Stomach (tissue), 7 donors: ENCODE measurements around a stretch of chr6.

DNA sequence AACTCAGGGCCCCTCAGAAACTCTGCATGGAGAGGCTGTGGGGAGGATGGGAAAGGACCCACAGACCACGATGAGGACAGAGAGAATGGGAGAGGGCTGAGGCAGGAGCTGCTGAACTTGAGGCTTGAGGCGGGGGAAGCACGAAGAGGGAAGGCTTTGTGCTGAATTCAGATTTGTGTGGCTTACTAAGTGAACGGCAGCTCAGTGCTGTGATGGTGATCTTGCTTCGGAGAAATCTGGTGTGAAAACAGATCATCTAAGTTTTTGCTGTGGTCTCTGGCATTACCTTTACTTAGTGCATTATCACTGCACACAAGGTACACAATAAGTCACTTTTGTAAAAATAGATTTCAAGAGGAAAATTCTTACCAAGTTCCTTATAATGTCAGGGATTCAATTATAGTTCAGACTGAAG is 10.9 kb upstream of the QKI start:
- PRO-cap: no peak
- RAMPAGE, long total RNA, 5 experiments: no peak in any of the 5 experiments
- RRBS: no CpG with 5 or more reads among the region's 5 CpGs

DNA sequence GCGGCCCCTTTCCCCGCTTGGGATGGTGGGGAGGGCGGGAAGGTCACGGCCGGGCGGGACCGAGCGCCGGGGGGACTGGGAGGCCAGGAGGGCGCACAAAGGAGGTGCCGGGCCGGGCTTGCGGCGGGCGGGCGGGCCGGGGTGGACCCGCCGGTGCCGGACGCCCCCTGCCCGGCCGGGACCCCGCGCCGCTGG is 759 bp downstream of the QKI start:
- PRO-cap: no peak
- RAMPAGE, long total RNA, 5 experiments: no peak in any of the 5 experiments
- RRBS: 4% methylated on average over 8 of the region's 26 CpGs

DNA sequence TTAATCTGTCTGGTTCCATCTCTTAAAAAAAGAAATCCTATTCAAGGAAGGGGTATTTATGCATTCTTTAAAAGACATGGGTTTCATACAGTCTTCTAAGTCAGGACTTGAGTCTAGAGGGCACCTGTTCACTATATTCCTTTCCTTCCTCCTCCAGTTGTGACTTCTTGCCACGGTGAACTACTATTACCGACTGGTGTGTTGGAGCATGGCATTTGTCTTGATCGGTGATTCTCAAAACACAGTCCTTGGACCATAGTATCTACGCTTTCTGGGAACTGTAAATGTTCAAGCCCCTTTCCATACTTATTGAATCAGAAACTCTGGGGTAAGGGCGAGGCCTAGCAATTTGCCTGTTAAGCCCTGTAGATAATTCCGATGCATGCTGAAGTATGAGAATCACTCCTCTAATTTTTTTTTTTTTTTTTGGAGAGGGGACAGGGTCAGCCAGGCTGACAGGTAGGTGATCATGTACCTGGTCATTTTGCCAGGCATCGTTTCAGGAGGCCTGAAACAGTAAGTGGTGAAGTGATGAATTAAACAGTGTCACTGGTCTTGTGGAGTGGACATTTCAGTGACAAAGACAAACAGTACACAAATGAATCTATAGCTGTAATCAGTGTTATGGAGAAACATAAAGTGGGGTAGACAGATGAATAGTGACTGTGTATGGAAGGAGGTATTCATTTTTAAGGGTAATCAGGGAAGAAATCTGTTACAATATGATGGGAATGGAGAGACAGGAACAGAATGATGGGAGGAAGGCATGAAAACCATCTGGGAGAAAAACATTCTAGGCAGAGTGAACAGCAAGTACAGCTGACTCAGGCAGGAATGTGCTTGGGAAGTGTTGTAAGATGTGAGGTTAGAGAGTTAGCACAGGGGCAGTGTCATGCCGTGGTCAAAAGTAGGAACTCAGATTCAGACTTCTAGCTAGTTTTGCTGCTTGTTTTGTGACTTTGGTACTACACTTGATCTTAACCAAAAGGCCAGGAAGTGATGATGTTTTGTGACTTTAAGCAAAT is 43.0 kb downstream of the QKI start:
- PRO-cap: no peak
- RAMPAGE, long total RNA, 5 experiments: start-site peak on the plus strand in 1 of 5 experiments, centred at position 426 of the sequence, 10 reads per replicate
- RRBS: no CpG with 5 or more reads among the region's 8 CpGs

- PRO-cap: no peak
- RAMPAGE, long total RNA, 5 experiments: no peak in any of the 5 experiments
- RRBS: no CpG with 5 or more reads among the region's 2 CpGs
Observed at GRCh38 chr6:163458249-163458740, 43.8 kb downstream of the QKI start.

- PRO-cap: no peak
- RAMPAGE, long total RNA, 5 experiments: no peak in any of the 5 experiments
- RRBS: no CpG with 5 or more reads among the region's 6 CpGs
Observed at GRCh38 chr6:163464617-163465655, 50.4 kb downstream of the QKI start.

- PRO-cap: no peak
- RAMPAGE, long total RNA, 5 experiments: start-site peak on the plus strand in 1 of 5 experiments, at chr6:163473244-163473512 at its widest, 7 reads per replicate
- RRBS: no CpG with 5 or more reads among the region's 4 CpGs
Observed at GRCh38 chr6:163473037-163473658, 58.6 kb downstream of the QKI start.

DNA sequence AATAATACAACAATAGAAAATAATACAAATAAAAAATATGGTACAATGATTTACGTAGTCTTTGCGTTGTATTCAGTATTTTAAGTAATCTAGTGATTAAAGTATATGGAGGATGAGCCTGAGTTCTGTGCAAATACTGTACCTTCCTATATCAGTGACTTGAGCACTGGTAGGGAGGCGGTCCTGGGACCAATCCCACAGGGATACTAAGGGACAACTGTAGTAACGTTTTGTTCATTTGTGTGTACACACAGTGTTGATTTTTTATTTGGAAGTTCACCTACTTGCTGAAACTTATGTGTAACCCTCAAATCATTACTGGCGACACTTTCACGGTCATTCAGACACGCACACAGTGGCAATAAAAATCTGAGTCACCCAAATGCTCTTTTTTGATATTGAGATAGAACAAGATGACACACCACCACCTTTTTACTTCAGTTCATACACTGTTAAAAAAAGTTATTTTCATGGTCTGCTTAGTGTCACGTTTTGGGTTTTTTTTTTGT is 79.7 kb downstream of the QKI start:
- PRO-cap: no peak
- RAMPAGE, long total RNA, 5 experiments: no peak in any of the 5 experiments
- RRBS: no CpG with 5 or more reads among the region's 8 CpGs

DNA sequence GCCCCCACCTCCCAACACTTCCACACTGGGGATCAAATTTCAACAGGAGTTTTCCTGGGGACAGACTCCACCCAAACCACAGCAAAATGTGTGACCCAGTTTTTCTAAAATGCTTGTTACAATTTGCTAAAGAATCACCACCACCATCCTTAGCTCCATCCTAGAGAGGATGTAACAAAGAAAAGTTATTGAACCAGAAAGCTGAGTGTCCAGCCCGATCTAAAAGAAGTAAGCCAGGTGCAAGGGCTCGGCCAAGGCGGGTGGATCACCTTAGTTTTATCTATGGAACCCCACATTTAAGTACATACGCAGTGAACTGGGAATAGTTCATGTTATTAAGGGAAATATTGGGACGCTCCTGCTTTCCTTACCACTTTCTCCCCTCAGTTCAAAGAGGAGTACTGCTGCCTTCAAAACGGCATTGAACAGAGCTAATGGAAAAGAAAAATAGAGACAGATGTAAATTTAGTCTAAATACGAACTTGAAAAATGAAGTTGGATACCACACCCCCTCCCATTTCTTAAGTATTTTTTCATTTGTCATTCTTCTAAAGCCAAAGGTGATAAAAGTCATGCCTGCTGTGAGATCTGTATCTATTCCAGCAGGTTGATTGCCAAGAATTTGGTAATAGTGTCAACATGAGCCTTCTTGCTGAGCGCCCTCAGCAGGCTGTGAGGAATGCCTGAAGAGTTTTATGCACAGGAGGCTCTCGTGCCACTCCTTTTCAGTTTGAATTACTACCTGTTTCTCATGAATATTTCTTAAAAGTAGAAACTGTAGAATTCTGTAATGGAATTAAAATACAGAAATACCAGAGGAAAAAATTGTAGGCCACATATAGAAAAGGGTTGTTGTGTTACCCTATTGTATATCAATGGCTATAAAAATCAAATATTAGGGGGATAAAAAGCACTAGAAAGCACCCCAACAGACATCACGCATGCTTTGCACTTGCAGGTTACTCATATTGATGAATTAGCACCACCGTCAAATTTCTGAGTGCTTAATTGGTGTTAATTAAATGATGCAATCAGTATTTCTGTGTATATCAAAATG is 165.3 kb downstream of the QKI start:
- PRO-cap: unidirectional peak, plus-strand start at position 689 of the sequence
- RAMPAGE, long total RNA, 5 experiments: no peak in any of the 5 experiments
- RRBS: no CpG with 5 or more reads among the region's 11 CpGs

DNA sequence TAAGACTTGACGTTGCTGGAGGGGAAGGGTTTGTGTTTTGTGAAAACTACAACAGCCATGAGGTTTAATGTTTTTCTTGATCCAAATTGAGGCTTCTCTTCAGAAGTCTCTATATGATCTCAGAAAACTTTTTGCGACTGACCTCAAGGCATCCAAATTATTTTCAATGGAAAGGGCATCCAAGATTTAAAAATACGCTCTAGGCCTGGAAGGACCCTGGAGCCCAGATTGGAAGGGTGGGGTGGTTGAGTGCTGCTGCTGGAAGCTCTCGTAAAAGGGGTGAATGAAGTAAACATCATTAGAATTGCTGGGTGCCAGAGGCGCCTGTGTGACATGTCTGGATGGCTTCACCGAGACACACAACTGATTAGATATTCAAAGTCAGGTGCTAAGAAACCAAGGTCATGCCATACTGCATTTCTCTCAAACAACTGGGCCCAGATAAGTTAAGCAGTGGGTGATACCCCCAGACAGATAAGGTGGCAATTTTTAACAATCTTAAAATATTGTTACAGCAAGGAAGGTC is 550.9 kb downstream of the QKI start:
- PRO-cap: no peak
- RAMPAGE, long total RNA, 5 experiments: no peak in any of the 5 experiments
- RRBS: no CpG with 5 or more reads among the region's 6 CpGs

DNA sequence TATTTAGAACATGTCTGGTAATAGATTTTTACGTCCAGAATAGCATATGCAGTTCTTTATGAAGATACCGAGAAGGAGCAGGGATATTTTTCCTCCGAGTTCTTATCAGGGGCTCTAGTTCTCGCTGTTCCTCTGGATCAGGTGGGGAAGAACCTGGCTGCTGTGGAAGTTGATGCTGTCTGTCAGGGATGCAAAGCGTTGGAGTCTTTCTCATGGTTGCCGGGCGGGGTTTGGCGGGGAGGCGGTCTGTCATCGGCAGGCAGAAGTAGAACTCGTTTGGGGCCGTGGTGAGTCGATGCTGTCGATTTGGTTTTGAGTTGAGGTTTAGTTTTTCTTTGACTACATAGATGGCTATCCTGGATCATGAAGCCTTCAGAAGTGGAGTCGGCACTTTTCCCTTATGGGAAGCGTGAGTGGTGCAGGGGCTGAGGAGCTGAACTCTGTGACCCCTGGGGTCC is 691.2 kb downstream of the QKI start:
- PRO-cap: no peak
- RAMPAGE, long total RNA, 5 experiments: no peak in any of the 5 experiments
- RRBS: no CpG with 5 or more reads among the region's 16 CpGs

- PRO-cap: no peak
- RAMPAGE, long total RNA, 5 experiments: no peak in any of the 5 experiments
- RRBS: no CpG with 5 or more reads among the region's 6 CpGs
Observed at GRCh38 chr6:164107559-164108102, 693.1 kb downstream of the QKI start.

DNA sequence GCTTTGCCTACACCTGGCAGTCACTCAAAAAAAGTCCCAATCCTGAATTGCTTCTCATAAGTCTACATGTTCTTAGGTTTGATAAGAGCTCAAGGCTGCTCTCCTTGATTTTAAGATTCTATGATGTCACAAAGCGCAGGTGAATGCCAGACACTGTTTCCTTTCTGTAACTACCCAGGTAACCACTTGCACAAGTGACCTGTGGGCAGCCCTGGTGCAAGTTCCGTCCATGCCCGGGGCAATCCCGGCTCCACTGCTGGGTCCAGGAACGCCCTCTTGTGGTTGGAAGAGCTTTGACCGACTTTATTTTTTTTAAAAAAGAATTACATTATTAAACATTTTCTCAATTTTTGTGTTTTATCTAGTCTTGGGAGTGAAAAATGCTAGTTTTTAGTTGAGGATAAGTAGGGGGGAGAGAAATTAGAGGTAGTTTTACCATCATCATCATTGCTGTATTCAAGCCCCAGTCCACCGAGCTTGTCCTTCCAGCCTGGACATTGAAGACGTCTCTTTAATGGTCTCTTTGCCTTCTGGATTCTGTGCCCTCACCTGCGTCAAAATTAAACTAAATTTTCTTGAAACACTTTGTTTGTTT is 695.3 kb downstream of the QKI start:
- PRO-cap: no peak
- RAMPAGE, long total RNA, 5 experiments: no peak in any of the 5 experiments
- RRBS: no CpG with 5 or more reads among the region's 9 CpGs

DNA sequence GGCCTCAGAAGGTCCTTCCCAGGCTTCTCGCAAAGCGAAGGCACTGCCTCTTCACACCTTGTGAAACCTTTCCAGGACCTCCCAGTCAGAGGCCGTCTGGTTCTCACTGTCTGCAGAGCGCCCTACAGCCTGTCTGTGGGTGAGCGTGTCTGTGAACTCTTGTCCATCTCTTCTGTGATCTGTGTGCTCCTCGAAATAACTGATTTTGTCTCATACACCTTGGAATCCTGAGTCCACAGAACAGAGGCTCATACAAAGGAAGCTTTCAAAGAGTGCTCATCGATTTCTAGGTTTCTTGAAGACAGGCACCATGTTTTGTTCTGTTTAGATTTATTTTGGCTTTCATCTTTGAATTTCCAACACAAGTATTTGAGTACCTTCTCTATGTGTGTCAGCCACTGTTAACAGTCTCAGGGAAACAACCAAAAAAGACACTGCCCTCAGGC is 6.3 kb downstream of the PDE10A start:
- PRO-cap: no peak
- RAMPAGE, long total RNA, 5 experiments: start-site peak on the minus strand in 1 of 5 experiments, centred at position 138 of the sequence, 16 reads per replicate
- RRBS: no CpG with 5 or more reads among the region's 7 CpGs

DNA sequence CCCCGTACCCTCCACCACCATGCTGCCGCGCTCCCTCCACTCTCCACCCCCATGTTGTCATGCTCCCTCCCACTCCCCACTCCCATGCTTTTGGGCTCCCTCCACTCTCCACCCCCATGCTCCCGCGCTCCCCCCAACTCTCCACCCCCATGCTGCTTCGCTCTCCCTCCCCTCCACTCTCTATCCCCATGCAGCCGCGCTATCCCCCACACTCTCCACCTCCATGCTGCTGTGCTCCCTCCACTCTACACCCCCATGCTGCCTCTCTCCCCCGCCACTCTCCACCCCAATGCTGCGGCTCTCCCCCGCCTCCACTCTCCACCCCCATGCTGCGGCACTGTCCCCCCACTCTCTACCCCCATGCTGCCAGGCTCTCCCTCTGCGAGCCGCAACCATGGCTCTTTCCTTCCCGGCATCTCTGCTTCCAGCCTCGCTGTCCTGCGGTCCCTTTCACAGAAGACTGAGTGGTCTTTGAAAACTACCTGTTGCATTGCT is 46.4 kb upstream of the PDE10A start:
- PRO-cap: unidirectional peak, minus-strand start at position 278 of the sequence
- RAMPAGE, long total RNA, 5 experiments: no peak in any of the 5 experiments
- RRBS: no CpG with 5 or more reads among the region's 17 CpGs

- PRO-cap: no peak
- RAMPAGE, long total RNA, 5 experiments: no peak in any of the 5 experiments
- RRBS: no CpG with 5 or more reads among the region's 24 CpGs
Observed at GRCh38 chr6:166006546-166007741, 160.7 kb downstream of the TBXT start.

DNA sequence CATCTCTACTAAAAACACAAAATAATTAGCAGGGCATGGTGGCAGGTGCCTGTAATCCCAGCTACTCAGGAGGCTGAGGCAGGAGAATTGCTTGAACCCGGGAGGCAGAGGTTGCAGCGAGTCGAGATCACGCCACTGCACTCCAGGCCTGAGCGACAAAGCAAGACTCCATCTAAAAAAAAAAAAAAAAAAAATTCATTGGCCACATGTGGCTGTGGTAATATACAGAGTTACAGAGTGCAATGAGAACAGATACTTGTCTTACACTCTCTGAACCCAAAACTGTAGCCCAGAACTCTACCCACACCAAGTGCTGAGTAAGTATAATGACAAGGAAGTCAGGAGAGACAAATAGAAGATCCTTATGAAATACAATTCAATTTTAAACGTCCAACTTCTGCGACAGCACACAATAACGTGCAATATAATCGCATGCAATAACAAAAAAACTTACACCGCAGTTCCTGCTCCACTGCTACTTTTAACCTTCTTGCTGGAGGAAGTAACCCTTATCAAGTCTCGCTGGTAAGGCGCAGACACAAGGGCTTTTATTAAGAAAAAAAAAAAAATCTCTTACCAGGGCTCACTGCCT is 974 bp downstream of the SFT2D1 start:
- PRO-cap: no peak
- RAMPAGE, long total RNA, 5 experiments: no peak in any of the 5 experiments
- RRBS: no CpG with 5 or more reads among the region's 12 CpGs

DNA sequence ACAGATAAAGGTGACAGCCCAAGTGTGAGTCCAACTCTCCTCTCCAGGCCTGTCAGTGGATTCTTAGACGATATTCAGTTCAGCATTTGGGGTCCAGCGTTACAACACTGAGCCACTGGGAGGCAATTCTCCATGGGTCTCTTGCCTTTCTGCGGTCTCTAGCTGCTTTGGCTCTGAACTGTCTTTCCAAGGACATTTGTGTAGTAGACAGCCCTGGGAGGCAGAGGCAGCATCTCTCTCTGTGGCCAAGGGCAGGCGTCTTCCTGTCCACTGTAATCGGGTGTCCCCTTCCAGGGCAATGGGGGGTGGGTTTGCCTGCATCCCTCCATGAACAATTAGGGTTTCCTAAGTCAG is 24.4 kb upstream of the MPC1 start:
- PRO-cap: unidirectional peak, minus-strand start at position 279 of the sequence
- RAMPAGE, long total RNA, 5 experiments: no peak in any of the 5 experiments
- RRBS: no CpG with 5 or more reads among the region's 5 CpGs

- PRO-cap: no peak
- RAMPAGE, long total RNA, 5 experiments: no peak in any of the 5 experiments
- RRBS: 89% methylated on average over 8 of the region's 23 CpGs
Observed at GRCh38 chr6:166494938-166495650, 91.4 kb downstream of the RAMACL start.

GRCh38 chr6:166553485-166553796 is 33.0 kb downstream of the RAMACL start:
- PRO-cap: no peak
- RAMPAGE, long total RNA, 5 experiments: no peak in any of the 5 experiments
- RRBS: no CpG with 5 or more reads among the region's 7 CpGs

DNA sequence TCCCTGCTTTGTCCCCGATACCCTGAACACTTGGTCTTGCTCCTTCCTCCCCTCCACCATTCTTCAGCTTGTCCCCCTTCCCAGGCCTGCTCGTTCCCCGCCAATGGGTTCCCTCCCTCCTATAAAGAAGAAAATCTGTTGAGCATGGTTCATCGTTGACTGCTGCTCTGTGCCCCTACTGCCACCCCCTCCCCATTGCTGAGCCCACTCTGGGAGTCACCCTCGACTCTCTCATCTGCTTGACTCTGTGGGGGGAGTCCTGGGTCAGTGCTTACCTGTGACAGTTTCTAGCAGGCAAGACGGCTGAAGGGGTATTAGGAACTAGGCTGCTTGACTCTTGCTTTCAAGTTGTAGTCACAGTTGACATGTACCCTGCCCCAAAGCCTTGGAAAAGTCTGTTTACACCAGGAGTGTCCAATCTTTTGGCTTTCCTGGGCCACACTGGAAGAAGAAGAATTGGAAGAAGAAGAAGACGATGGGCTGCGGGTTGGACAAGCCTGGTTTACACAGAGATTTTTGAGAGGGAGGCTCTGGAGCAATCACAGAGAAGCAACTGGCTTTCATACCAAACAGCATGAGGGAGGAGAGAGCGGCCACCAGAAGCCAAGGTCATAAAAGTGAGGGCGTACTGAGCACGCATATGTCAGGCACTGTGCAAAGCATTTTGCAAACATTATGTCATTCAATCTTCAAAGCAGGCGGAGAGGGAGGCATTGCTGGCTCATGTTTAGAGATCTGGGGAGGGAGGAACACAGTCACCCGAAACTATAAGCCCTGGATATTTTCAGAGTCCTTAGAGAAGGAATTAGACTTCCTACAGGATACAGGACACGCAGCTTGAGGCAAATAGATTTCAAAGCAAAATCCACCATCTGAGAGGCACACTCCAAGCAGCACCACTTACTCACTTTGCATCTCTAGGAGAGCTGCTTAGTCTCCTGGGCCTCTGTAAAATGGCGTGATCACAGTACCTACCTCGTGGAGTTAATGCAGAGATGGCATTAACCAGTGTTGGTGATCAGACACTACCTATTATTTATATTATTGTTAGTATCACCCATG is 24.8 kb downstream of the RAMACL start:
- PRO-cap: no peak
- RAMPAGE, long total RNA, 5 experiments: start-site peak on the minus strand in 1 of 5 experiments, centred at position 201 of the sequence, 6 reads per replicate
- RRBS: no CpG with 5 or more reads among the region's 16 CpGs